K562 (cell line): Measurements from ENCODE around the genes GLUD1 and LIPM.

GRCh38 chr10:87094737-87094971 lies at the start of gene GLUD1:
GLUD1 (minus strand) TSS chr10:87094843.
- RAMPAGE, long total RNA: no peak
- RRBS: 1% methylated on average over 4 of the region's 26 CpGs
PRO-cap:
- standard: bidirectional peak, plus-strand start at chr10:87095206, minus-strand start at chr10:87094925
- CoPRO, capped RNA only, 2 experiments: peak in 2 of 2 experiments; most common plus-strand start chr10:87094942 (in 1); most common minus-strand start chr10:87094843 (in 2)
- CoPRO, capped and uncapped RNA, 2 experiments: peak in 1 of 2 experiments; most common plus-strand start chr10:87094881 (in 1); most common minus-strand start chr10:87094843 (in 1)
- CoPRO, uncapped RNA only, 2 experiments: no peak in any of the 2 experiments
CAGE:
- cytosol, long polyA plus RNA: no peak
- long polyA plus RNA: start-site peak on the minus strand at chr10:87094797-87094875, 49 and 163 reads in 2 replicates
- nucleolus, long total RNA: no peak
- nucleus, long polyA plus RNA: no peak

DNA sequence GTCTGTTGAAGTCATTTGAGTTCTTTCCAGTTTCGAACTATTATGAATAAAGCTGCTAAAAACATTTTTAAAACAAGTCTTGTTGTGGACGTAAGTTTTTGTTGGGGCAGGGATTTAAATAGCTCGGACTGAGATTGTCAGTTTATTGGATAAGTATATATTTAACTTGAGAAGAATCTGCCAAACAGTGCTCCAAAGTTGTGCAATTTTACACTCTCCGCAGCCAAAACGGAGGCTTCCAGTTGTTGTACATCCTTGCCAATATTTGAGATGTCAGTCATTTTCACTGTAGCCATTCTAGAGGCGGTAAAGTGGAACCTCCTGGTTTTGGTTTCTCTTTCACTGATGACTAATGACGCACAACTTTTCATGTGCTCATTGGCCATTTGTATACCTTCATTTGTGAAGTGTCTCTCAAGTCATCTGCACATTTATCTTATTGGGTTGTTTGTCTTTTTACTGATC lies 24.4 kb upstream of the NUTM2A start:
- RAMPAGE, long total RNA: no peak
- RRBS: no CpG with 5 or more reads among the region's 7 CpGs
PRO-cap:
- standard: no peak
- CoPRO, capped RNA only, 2 experiments: no peak in any of the 2 experiments
- CoPRO, capped and uncapped RNA, 2 experiments: no peak in any of the 2 experiments
- CoPRO, uncapped RNA only, 2 experiments: no peak in any of the 2 experiments
CAGE:
- cytosol, long polyA plus RNA: no peak
- long polyA plus RNA: no peak
- nucleolus, long total RNA: no peak
- nucleus, long polyA plus RNA: no peak

GRCh38 chr10:87504313-87504644 lies 414 bp upstream of the MINPP1 start:
- RAMPAGE, long total RNA: no peak
- RRBS: 0% methylated on average over 2 of the region's 10 CpGs
PRO-cap:
- standard: no peak
- CoPRO, capped RNA only, 2 experiments: no peak in any of the 2 experiments
- CoPRO, capped and uncapped RNA, 2 experiments: no peak in any of the 2 experiments
- CoPRO, uncapped RNA only, 2 experiments: peak in 2 of 2 experiments; most common minus-strand start chr10:87504574 (in 2)
CAGE:
- cytosol, long polyA plus RNA: no peak
- long polyA plus RNA: no peak
- nucleolus, long total RNA: no peak
- nucleus, long polyA plus RNA: no peak

DNA sequence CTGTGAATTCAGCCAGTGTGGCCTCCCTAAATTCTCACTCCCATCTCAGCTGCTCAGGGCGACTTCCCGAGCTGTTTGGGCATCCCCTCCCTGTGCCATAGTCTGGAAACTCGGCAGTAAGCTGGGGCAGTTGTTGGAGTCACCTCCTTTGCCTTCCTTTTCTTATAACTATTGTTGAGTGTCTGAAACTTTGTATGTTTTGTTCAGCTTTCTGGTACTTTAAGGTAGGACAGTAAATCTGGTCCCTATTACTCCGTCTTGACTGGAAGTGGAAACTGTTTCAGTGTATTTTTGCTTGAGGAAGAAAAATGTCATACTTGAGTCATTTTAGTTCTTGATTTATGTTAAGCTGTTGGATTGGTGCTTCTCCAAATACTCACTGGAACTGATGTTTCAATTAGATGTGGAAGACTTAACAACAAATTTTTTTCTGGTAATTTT lies 33.6 kb downstream of the MINPP1 start:
- RAMPAGE, long total RNA: no peak
- RRBS: no CpG with 5 or more reads among the region's 4 CpGs
PRO-cap:
- standard: no peak
- CoPRO, capped RNA only, 2 experiments: no peak in any of the 2 experiments
- CoPRO, capped and uncapped RNA, 2 experiments: no peak in any of the 2 experiments
- CoPRO, uncapped RNA only, 2 experiments: no peak in any of the 2 experiments
CAGE:
- cytosol, long polyA plus RNA: no peak
- long polyA plus RNA: no peak
- nucleolus, long total RNA: no peak
- nucleus, long polyA plus RNA: no peak

GRCh38 chr10:87860249-87860504 lies 3.2 kb downstream of the KLLN start:
- RAMPAGE, long total RNA: no peak
- RRBS: no CpG with 5 or more reads among the region's 1 CpG
PRO-cap:
- standard: no peak
- CoPRO, capped RNA only, 2 experiments: no peak in any of the 2 experiments
- CoPRO, capped and uncapped RNA, 2 experiments: no peak in any of the 2 experiments
- CoPRO, uncapped RNA only, 2 experiments: no peak in any of the 2 experiments
CAGE:
- cytosol, long polyA plus RNA: no peak
- long polyA plus RNA: no peak
- nucleolus, long total RNA: no peak
- nucleus, long polyA plus RNA: no peak

- RAMPAGE, long total RNA: no peak
- RRBS: no CpG with 5 or more reads among the region's 2 CpGs
PRO-cap:
- standard: no peak
- CoPRO, capped RNA only, 2 experiments: no peak in any of the 2 experiments
- CoPRO, capped and uncapped RNA, 2 experiments: no peak in any of the 2 experiments
- CoPRO, uncapped RNA only, 2 experiments: no peak in any of the 2 experiments
CAGE:
- cytosol, long polyA plus RNA: no peak
- long polyA plus RNA: no peak
- nucleolus, long total RNA: no peak
- nucleus, long polyA plus RNA: no peak
Observed at GRCh38 chr10:87932901-87933428, 69.5 kb downstream of the PTEN start.

GRCh38 chr10:87966981-87967463 lies 103.6 kb downstream of the PTEN start:
- RAMPAGE, long total RNA: no peak
- RRBS: no CpG with 5 or more reads among the region's 3 CpGs
PRO-cap:
- standard: no peak
- CoPRO, capped RNA only, 2 experiments: no peak in any of the 2 experiments
- CoPRO, capped and uncapped RNA, 2 experiments: no peak in any of the 2 experiments
- CoPRO, uncapped RNA only, 2 experiments: no peak in any of the 2 experiments
CAGE:
- cytosol, long polyA plus RNA: no peak
- long polyA plus RNA: no peak
- nucleolus, long total RNA: no peak
- nucleus, long polyA plus RNA: no peak

GRCh38 chr10:88104193-88104575 lies 240.8 kb downstream of the PTEN start:
- RAMPAGE, long total RNA: no peak
- RRBS: no CpG with 5 or more reads among the region's 2 CpGs
PRO-cap:
- standard: no peak
- CoPRO, capped RNA only, 2 experiments: no peak in any of the 2 experiments
- CoPRO, capped and uncapped RNA, 2 experiments: no peak in any of the 2 experiments
- CoPRO, uncapped RNA only, 2 experiments: no peak in any of the 2 experiments
CAGE:
- cytosol, long polyA plus RNA: no peak
- long polyA plus RNA: no peak
- nucleolus, long total RNA: no peak
- nucleus, long polyA plus RNA: no peak

GRCh38 chr10:88113139-88113715 lies 249.8 kb downstream of the PTEN start:
- RAMPAGE, long total RNA: no peak
- RRBS: no CpG with 5 or more reads among the region's 2 CpGs
PRO-cap:
- standard: no peak
- CoPRO, capped RNA only, 2 experiments: no peak in any of the 2 experiments
- CoPRO, capped and uncapped RNA, 2 experiments: no peak in any of the 2 experiments
- CoPRO, uncapped RNA only, 2 experiments: no peak in any of the 2 experiments
CAGE:
- cytosol, long polyA plus RNA: no peak
- long polyA plus RNA: no peak
- nucleolus, long total RNA: no peak
- nucleus, long polyA plus RNA: no peak

- RAMPAGE, long total RNA: no peak
- RRBS: no CpG with 5 or more reads among the region's 2 CpGs
PRO-cap:
- standard: no peak
- CoPRO, capped RNA only, 2 experiments: no peak in any of the 2 experiments
- CoPRO, capped and uncapped RNA, 2 experiments: no peak in any of the 2 experiments
- CoPRO, uncapped RNA only, 2 experiments: no peak in any of the 2 experiments
CAGE:
- cytosol, long polyA plus RNA: no peak
- long polyA plus RNA: no peak
- nucleolus, long total RNA: no peak
- nucleus, long polyA plus RNA: no peak
Observed at GRCh38 chr10:88217189-88217388, 353.7 kb downstream of the PTEN start.

DNA sequence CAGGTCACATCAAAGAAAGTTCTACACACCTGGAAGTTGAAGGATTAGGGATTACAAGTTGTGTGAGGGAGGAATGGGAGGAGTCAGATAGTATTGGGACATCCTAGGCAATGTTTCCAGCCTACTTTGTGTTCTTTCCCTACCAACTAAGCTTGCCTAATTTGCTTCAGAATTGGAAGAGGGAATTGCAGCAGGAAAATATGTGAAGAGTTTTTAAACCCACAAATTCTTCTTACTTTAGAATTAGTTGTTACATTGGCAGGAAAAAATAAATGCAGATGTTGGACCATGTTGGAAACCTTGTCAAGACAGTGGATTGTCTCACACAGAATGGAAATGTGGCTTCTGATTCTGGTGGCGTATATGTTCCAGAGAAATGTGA lies at the start of gene LIPM:
TSS of gene LIPM (plus strand) at position 122 of the 382 bp plus-strand sequence.
- RAMPAGE, long total RNA: no peak
- RRBS: no CpG with 5 or more reads among the region's 1 CpG
PRO-cap:
- standard: no peak
- CoPRO, capped RNA only, 2 experiments: no peak in any of the 2 experiments
- CoPRO, capped and uncapped RNA, 2 experiments: no peak in any of the 2 experiments
- CoPRO, uncapped RNA only, 2 experiments: no peak in any of the 2 experiments
CAGE:
- cytosol, long polyA plus RNA: no peak
- long polyA plus RNA: no peak
- nucleolus, long total RNA: no peak
- nucleus, long polyA plus RNA: no peak

DNA sequence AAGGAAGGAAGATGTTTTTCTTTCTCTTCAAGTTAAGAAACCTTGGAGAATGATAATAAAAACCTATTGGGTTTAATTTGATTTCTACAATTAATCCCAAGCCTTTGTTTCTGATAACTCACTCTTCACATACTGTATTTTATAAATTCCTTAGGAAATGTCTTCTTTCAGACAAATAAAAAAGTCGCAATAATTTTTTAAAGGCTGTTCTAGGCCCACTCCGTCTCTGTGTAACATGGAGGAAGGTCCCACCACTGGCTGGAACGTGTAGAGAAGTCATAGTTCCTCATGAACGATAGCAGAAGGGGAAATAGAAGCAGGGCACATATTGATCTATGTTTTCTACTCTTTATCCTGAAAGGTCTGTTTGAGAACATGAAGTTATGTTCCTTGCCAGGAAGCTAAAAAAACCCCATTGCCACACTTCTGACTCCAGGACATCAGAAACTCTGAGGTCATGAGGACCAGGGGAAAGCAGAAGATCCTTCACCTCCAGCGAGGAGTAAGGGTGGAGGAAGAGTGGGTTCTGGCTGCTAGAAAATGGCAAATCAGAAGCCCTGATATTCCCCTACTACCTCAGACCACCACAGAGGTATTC lies 10.8 kb downstream of the ANKRD22 start:
- RAMPAGE, long total RNA: no peak
- RRBS: no CpG with 5 or more reads among the region's 5 CpGs
PRO-cap:
- standard: no peak
- CoPRO, capped RNA only, 2 experiments: no peak in any of the 2 experiments
- CoPRO, capped and uncapped RNA, 2 experiments: no peak in any of the 2 experiments
- CoPRO, uncapped RNA only, 2 experiments: no peak in any of the 2 experiments
CAGE:
- cytosol, long polyA plus RNA: no peak
- long polyA plus RNA: no peak
- nucleolus, long total RNA: no peak
- nucleus, long polyA plus RNA: no peak

- RAMPAGE, long total RNA: no peak
- RRBS: no CpG with 5 or more reads among the region's 3 CpGs
PRO-cap:
- standard: no peak
- CoPRO, capped RNA only, 2 experiments: no peak in any of the 2 experiments
- CoPRO, capped and uncapped RNA, 2 experiments: no peak in any of the 2 experiments
- CoPRO, uncapped RNA only, 2 experiments: no peak in any of the 2 experiments
CAGE:
- cytosol, long polyA plus RNA: no peak
- long polyA plus RNA: no peak
- nucleolus, long total RNA: no peak
- nucleus, long polyA plus RNA: no peak
Observed at GRCh38 chr10:89087345-89087780, 96.8 kb downstream of the FAS start.

DNA sequence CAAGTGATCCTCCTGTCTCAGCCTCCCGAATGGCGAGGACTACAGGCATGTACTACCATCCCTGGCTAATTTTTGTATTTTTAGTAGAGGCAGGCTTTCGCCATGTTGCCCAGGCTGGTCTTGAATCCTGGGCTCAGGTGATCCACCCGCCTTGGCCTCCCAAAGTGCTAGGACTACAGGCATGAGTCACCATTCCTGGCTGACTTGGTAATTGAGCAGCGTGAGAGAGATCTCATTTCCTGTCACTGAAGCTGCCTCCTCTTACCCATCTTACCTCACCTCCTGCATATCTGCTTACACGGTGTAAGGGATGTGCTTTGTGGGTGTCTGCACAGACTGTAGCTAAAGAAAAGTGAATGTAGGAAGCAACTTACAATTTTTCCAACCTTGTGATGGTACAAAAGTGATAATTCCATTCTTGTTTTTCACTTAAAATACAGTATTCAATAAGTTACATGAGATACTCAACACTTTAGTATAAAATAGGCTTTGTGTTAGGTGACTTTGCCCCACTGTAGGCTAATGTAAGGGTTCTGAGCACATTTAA lies 9.8 kb downstream of the IFIT3 start:
- RAMPAGE, long total RNA: no peak
- RRBS: no CpG with 5 or more reads among the region's 6 CpGs
PRO-cap:
- standard: no peak
- CoPRO, capped RNA only, 2 experiments: no peak in any of the 2 experiments
- CoPRO, capped and uncapped RNA, 2 experiments: no peak in any of the 2 experiments
- CoPRO, uncapped RNA only, 2 experiments: no peak in any of the 2 experiments
CAGE:
- cytosol, long polyA plus RNA: no peak
- long polyA plus RNA: no peak
- nucleolus, long total RNA: no peak
- nucleus, long polyA plus RNA: no peak

- RAMPAGE, long total RNA: no peak
- RRBS: no CpG with 5 or more reads among the region's 6 CpGs
PRO-cap:
- standard: no peak
- CoPRO, capped RNA only, 2 experiments: no peak in any of the 2 experiments
- CoPRO, capped and uncapped RNA, 2 experiments: no peak in any of the 2 experiments
- CoPRO, uncapped RNA only, 2 experiments: no peak in any of the 2 experiments
CAGE:
- cytosol, long polyA plus RNA: no peak
- long polyA plus RNA: no peak
- nucleolus, long total RNA: no peak
- nucleus, long polyA plus RNA: no peak
Observed at GRCh38 chr10:89348266-89348775, 20.5 kb downstream of the IFIT3 start.

GRCh38 chr10:89351328-89351883 lies 23.6 kb downstream of the IFIT3 start:
- RAMPAGE, long total RNA: no peak
- RRBS: no CpG with 5 or more reads among the region's 3 CpGs
PRO-cap:
- standard: no peak
- CoPRO, capped RNA only, 2 experiments: no peak in any of the 2 experiments
- CoPRO, capped and uncapped RNA, 2 experiments: no peak in any of the 2 experiments
- CoPRO, uncapped RNA only, 2 experiments: no peak in any of the 2 experiments
CAGE:
- cytosol, long polyA plus RNA: no peak
- long polyA plus RNA: no peak
- nucleolus, long total RNA: no peak
- nucleus, long polyA plus RNA: no peak

DNA sequence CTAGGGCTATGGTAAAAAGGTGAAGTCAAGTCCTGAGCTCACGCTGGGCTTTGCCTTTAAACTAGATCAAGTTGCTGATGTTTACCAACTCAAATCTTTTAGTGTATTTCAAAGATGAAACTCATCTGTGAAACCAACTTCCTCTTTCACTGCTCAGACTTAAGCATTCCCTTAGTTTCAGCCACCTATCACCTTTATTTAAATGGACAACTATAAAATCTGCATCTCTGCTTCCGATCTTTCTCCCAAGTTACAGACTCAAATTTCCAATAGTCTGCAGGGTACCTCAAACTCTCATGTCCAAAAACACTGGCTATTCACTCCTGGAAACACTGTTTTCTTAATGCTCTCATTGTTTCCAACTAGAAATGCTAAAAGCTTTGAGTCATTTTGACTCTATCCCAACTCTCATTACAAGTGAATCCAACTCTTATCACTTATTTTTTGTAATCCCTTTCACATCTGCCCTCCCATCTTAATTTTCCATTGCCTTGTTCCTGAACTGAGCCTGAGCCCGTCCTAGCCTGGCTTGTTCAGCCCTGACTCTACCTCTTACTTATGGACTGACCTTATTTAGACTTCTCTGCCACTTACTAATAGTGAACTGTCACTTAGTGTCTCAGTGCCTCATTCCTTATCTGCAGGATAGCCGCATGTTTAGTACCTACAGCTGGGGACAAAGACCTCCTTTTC lies 56.8 kb downstream of the SLC16A12 start:
- RAMPAGE, long total RNA: no peak
- RRBS: no CpG with 5 or more reads among the region's 4 CpGs
PRO-cap:
- standard: no peak
- CoPRO, capped RNA only, 2 experiments: no peak in any of the 2 experiments
- CoPRO, capped and uncapped RNA, 2 experiments: no peak in any of the 2 experiments
- CoPRO, uncapped RNA only, 2 experiments: no peak in any of the 2 experiments
CAGE:
- cytosol, long polyA plus RNA: no peak
- long polyA plus RNA: no peak
- nucleolus, long total RNA: no peak
- nucleus, long polyA plus RNA: no peak

DNA sequence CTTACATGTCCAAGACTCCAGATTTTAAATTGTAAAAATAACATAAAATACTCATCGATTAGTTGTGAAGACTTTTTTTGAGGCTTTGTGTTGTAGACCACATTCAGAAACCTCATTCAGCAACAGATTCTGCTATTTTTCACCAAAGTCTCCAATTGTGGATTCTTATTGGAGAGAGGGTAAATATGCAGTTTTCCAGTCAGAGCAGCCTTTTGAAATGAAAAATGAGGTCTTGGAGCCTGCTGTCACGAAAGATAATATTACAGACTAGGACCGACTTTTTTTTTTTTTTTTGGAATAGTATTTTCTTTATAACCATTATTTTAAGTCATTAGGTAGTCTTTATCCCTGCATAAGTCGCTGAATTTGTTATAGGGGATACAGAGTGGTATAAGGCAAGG lies 1.1 kb downstream of the KIF20B start:
- RAMPAGE, long total RNA: no peak
- RRBS: no CpG with 5 or more reads among the region's 4 CpGs
PRO-cap:
- standard: no peak
- CoPRO, capped RNA only, 2 experiments: no peak in any of the 2 experiments
- CoPRO, capped and uncapped RNA, 2 experiments: no peak in any of the 2 experiments
- CoPRO, uncapped RNA only, 2 experiments: no peak in any of the 2 experiments
CAGE:
- cytosol, long polyA plus RNA: no peak
- long polyA plus RNA: no peak
- nucleolus, long total RNA: no peak
- nucleus, long polyA plus RNA: no peak

- RAMPAGE, long total RNA: no peak
- RRBS: no CpG with 5 or more reads among the region's 3 CpGs
PRO-cap:
- standard: no peak
- CoPRO, capped RNA only, 2 experiments: no peak in any of the 2 experiments
- CoPRO, capped and uncapped RNA, 2 experiments: no peak in any of the 2 experiments
- CoPRO, uncapped RNA only, 2 experiments: no peak in any of the 2 experiments
CAGE:
- cytosol, long polyA plus RNA: no peak
- long polyA plus RNA: no peak
- nucleolus, long total RNA: no peak
- nucleus, long polyA plus RNA: no peak
Observed at GRCh38 chr10:90666270-90666558, 191.6 kb downstream of the HTR7 start.

GRCh38 chr10:90813700-90814055 lies 44.2 kb downstream of the HTR7 start:
- RAMPAGE, long total RNA: no peak
- RRBS: no CpG with 5 or more reads among the region's 5 CpGs
PRO-cap:
- standard: no peak
- CoPRO, capped RNA only, 2 experiments: no peak in any of the 2 experiments
- CoPRO, capped and uncapped RNA, 2 experiments: no peak in any of the 2 experiments
- CoPRO, uncapped RNA only, 2 experiments: no peak in any of the 2 experiments
CAGE:
- cytosol, long polyA plus RNA: no peak
- long polyA plus RNA: no peak
- nucleolus, long total RNA: no peak
- nucleus, long polyA plus RNA: no peak